Measurements from ENCODE around the gene TMEM63C.

DNA sequence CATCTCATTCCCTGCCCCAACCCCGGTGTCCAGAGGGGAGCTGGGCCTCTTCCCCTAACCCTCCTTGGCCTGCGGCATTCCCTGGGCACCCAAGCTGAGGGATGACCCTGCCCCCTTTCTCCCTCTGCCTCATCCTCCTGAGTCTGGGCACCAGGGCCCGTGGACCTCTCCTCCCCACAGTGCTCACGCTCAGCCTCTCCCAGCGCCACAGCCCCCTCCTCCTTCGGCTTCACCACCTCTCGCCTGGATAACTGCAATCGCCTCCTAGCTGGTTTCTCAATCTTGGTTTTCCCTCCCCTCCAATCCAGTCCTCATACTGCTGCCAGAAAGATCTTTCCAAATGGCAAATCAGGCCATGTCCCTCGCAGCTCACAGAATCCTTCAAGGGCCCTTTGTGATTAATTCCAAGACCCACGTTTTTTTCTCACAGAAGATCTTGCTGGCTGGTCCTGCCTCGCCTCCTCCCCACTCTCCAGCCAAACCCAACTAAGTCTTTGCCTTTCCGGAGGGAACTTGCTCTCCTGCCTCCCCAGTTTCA is 16.2 kb downstream of the IRF2BPL start:
- RRBS = no CpG with 5 or more reads among the region's 12 CpGs

DNA sequence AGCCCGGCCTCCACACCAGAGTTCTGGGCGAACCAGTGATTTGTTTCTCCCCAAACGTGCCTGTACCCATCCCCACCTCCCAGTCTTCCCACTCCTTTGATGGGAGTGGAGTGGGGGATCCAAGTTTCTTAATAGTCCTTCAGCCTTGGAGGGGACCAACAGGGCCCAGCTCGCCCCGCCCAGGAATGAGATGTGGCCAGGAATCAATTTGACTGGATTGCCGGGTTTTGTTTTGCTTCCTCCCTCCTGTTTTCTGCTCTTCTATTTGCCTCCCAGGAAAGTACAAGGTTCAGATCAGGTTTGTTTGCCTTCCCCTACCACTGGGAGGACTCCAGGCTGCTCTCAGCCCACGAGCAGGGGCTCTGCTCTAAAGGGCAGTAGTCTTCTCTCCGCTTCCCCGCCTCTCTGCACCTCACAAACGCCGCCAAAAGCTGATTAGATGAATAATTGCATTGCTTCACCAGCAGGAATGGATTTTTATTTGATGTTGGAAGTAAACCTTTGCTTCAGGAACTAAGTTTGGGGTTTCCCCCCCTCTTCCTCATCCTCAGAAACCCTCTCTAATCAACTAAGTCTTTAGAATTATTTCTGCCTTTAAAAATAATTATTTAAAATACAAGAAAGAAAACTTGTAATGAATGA is 5.0 kb downstream of the IRF2BPL start:
- RRBS = no CpG with 5 or more reads among the region's 11 CpGs

DNA sequence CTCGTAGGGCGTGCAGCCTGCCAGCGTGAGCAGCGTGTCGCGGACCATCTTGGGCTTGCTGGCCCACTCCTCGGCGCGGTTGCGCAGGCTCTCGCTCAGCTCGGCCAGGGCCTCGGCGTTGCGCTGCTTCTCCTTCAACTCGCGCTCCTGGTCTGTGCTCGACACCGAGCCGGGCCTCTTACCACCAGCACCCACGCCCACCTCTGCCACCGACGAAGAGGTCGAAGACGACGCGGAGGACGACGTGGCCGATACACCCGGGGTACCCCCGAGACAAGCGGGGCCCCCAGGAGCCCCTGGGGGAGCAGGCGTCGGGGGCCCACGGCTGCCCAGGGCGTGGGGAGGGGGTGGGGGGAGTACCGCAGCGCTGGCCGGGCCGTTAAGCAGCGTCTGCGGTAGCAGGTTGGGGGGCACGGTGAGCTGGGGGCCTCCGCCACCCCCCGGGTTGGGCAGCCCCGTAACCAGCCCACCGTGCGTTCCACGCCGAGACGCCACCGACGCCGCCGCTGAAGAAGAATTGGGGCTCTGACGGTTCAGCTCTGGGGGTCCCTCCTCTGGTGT is 1.8 kb downstream of the IRF2BPL start:
- RRBS = 2% methylated on average over 18 of the region's 57 CpGs

GRCh38 chr14:77032308-77032500 is 3.7 kb upstream of the IRF2BPL start:
- RRBS = no CpG with 5 or more reads among the region's 4 CpGs

- RRBS = no CpG with 5 or more reads among the region's 6 CpGs
Measured at GRCh38 chr14:77105106-77105922, 7.3 kb downstream of the CIPC start.

GRCh38 chr14:77181277-77182449 is at the start of gene TMEM63C:
Gene TMEM63C (plus strand): TSS chr14:77181798.
- RRBS = 14% methylated on average over 13 of the region's 52 CpGs

- RRBS = no CpG with 5 or more reads among the region's 6 CpGs
Measured at GRCh38 chr14:77184721-77185194, 3.2 kb downstream of the TMEM63C start.

- RRBS = no CpG with 5 or more reads among the region's 2 CpGs
Measured at GRCh38 chr14:77303573-77304169, 17.0 kb downstream of the POMT2 start.

DNA sequence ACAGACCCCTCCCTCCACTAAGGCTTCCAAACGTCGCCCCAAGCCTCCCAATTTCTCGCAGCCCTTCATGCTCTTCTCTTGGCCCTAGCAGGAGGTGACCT is 484 bp downstream of the GSTZ1 start:
- RRBS = no CpG with 5 or more reads among the region's 3 CpGs

DNA sequence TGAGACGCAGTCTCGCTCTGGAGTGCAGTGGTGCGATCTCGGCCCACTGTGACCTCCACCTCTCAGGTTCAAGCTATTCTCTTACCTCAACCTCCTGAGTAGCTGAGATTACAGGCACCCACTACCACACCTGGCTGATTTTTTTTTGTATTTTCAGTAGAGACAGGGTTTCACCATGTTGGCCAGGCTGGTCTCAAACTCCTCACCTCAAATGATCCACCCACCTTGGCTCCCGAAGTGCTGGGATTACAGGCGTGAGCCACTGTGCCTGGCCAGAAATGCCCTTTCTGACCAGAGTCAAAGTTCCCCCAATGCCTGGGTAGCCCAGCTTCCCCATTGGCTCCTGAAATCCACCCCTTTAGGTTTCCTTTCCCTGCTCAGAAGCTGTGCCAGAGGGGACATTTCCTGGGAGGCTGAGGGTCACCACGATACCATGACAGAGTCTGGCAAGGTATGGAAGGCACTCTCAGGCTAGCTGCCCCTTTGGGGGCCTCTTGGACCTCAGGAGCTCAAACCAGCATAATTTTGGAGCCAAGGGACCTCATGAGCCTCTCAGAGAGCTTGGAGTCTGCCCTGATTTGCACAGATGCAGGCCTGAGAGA is 3.4 kb downstream of the GSTZ1 start:
- RRBS = no CpG with 5 or more reads among the region's 7 CpGs

DNA sequence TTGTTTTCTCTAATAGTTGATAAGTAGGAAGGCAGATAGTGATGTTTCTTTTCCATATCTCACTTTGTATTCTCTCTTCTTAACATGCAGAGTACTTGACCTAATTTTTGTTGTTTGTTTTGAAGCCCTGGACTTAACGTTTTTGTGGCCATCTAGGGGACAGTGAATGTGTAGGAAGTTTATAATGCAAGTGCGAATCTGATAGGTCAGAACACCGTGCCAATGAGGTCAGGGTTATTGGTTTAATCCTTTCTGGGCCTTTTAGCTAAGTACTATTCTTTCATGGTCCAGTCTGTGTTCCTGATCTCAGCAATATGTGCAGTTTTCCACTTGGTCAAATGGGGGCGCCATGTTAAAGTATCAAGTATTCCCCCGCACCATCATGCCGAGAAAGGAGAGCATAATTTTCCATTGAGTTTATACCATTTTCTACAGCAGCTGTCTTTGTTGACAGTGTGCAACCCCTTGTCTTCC is 1.1 kb downstream of the AHSA1 start:
- RRBS = no CpG with 5 or more reads among the region's 6 CpGs

DNA sequence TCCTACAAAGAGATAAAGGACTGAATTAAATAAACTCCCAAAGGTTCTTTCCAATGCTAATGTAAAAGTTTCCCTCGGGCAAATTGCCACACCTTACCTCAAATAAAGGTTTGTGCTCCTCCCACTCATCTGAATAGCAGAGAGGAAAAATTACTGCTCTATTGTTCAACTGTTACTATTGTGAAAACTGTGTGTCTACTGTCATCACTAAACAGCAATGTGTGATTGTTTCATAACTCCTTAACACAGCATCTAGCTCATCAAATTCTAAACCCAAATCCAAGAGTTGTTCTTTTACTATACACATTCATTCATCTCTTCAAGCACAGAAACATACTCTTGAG is 3.2 kb downstream of the SPTLC2 start:
- RRBS = no CpG with 5 or more reads among the region's 1 CpG

GRCh38 chr14:77730761-77731427 is 23.0 kb downstream of the SLIRP start:
- RRBS = no CpG with 5 or more reads among the region's 3 CpGs

GRCh38 chr14:77898864-77899346 is 99.0 kb downstream of the ADCK1 start:
- RRBS = no CpG with 5 or more reads among the region's 4 CpGs

DNA sequence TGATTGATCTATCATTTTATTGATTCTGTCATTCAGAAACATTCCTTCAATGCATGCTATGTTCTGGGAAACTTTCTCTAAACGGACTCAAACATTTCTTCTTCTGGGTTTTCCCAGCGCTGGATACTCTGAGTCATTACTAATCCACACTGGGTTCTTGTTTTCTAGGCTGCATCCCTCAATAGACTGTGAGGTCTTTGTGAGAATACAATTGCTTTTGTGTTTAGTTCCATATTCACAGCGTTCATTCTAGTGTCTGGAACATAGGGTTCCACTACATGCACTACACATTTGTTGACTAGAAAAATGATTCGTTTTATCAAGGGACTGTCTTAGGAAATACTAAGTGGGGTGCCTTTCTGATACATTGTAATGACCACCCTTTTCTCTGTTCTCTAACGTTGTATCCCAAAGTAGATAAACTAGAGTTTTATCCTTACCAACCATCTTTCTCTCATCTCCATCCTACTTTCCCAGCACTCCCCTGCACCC is 878.7 kb downstream of the DIO2 start:
- RRBS = no CpG with 5 or more reads among the region's 5 CpGs

DNA sequence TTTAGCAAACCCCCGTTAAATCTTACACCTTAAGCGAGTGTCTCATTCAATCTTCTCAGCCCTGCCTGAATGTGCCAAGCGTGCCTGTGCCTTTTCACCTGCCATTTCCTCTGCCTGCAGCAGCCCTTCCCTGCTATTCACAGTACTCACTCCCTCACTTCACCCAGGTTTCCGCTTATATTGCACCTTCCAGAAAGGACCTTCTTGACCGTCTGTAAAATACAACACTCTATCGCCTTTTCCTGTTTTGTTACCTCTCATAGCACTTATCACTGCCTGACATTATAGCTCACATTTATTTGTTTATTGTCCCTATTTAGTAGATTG is 505.8 kb downstream of the DIO2 start:
- RRBS = no CpG with 5 or more reads among the region's 6 CpGs

GRCh38 chr14:81946894-81947525 is 413.4 kb upstream of the SEL1L start:
- RRBS = no CpG with 5 or more reads among the region's 6 CpGs

GRCh38 chr14:82901026-82901327 is 1367.3 kb upstream of the SEL1L start:
- RRBS = no CpG with 5 or more reads among the region's 2 CpGs

DNA sequence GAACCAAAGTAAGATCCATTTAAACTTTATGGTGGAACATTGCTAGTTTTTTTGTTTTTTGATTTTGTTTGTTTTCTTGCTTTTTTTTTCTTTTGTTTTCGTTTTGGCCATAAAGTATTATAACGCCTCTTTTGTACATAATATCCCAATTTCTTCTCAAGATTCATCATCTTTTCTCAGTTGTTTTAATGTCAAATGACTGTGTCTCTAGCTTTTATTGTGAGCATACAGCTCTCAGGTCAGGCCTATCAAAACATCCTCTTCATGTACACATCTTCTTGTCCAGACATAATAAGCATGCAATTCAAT is 1484.4 kb upstream of the SEL1L start:
- RRBS = no CpG with 5 or more reads among the region's 2 CpGs